ENCODE measurements around a stretch of chr2.

DNA sequence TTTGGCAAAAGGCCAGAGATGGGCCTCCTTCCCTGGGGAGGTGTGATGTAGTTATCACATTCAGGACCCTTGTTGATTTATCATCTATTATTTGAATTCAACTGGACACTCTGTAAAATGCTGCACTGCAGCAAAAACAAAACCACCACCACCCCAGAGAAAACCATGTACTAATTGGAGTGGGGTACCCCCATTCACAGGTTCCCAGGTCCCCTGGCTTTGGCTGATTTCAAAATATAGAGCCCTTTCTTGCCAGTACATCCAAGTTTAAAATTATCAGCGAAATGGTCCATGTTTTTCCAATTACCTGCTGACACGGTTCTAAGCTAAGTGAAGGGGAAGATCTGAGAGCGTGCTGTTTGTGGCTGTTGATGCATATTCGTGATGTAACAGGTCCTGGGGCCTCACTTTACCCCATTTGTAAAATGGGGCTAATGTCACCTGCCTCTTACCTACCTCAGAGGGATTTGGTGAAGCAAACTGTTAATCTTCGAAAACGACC lies 32.9 kb downstream of the SLC1A4 start:
- PRO-cap = no peak

DNA sequence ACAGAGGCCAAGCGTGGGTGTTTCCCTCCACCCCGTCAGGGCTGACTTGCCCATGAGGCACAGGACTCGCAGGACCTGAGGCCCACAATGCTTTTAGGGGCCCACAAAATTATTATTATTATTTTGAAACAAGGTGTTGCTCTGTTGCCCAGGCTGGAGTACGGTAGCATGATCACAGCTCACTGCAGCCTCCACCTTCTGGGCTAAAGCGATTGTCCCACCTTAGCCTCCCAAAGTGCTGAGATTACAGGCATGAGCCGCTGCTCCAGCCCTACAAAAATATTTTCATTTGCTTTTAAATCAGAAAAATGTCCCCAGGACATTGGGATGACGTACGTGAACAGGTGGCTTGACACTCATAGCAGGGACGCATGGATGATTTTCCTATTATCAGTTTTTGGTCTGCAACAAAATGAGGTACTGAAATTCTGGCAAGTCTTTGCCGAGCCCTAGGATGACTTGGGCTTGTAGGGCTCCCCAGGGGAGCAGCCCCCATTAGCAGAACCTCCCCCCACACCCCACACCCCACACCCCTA lies 29.2 kb upstream of the CEP68 start:
- PRO-cap = no peak

DNA sequence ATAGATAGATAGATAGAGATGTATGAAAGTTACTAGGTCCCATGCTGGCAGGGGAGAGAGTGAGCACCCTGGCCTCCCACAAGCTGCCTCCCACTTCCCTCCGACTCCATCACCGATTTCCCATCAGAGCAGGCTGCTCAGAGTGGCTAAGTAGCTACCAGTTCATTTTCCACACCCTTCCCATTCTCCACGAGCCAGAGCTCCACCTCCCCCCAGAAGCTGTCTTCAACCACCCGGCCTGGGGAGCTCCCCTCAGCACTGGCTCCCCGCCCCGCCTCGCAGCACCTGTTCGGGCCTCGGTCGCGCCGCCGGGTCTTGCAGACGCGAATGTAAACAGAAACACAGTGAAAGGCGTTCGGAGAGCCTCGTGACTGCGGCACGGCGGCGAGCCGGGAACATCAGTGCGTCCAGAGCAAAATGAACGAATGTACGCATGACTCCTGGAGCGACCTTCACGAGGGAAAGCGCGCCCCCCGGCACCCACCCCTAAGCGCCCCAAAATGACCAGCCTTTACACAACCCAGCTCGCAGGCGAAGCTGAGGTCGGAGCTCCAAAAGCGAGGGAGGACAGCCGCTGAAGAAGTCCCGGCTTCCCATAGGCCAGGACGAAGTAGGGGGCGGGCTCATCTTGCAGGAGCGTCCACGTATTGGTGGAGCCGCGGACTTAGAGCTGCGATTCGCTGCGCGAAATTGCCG lies 438 bp upstream of the CEP68 start:
- PRO-cap = bidirectional peak, plus-strand start outside the sequence, minus-strand start at position 527 of the sequence

DNA sequence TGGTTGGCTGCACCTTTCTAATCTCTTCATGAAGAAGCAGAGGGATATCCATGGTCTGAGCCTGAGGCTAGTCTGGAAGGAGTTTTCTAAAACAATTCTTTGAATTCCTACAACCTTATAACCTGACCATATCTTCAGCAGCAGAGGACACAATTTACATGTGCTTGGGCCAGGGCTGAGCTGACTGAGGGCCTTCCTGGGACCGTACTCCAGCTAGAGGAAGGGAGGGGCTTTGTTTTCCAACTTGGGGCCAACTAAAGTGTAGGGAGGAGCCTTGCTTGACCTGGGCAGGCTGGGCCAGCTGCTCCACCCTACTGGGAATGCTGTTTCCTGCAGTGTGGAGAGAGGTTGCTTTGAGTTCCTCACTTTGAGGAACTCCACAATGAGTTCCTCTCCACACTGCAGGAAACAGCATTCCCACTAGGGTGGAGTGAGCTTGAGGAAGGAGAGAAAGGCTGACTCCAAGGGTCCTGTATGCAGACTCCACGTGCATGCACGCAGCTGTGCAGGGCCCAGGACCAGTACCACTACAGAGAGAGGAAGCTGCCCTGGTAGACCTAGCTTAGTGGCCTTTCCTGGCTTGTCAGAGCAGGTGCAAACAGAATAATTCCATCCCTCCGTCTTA lies 19.6 kb downstream of the CEP68 start:
- PRO-cap = no peak

DNA sequence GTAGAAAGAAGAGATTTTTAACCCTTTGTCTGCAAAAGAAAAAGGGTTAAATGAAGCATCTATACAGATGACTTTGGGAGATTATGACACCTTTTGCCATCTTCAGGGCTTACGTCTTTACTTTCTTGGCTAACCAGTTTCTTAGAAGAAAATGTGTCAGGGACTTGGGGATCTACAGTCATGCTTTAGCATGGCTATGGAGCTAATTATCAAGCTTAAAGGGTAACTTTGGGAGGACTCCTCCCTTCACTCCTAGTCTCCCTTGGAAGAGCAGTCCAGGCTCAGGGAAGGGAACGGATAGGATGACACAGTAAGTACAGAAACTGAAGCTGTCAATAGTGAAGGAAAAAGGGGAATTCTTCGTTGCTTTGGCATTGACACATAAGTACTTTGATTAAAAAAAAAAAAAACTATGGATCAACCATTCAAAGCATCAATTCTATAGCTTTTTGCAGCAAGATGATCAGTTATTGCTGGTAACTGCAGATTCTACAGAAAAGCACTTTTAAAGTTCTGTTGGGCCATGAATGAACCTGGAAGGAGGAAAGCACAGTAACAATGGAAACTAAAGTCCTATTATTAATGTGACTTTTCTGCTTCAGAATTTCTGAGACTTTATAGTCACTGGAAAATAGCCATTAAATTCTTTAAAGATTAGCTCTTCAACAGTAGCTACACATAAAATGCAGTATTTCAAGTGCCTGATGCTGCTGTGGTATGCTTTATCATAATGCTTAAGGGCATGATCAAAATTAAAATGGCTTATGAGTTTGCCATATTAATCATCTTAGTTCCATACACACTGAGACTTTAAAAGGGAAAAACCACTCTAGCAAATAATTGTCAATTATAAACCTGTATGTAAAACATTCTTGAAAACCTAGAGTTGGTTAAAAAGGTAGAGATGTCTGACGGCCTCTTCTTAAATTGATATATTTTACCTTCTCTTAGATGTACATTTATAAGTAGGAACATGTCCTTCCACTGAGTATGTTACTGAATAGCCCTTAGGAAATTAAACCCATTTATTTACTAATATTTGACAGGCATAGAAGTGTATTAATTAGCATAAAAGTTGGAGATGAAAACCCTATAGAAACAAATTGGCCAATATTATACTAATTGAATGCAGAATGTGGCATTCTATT lies 28.3 kb downstream of the CEP68 start:
- PRO-cap = no peak

DNA sequence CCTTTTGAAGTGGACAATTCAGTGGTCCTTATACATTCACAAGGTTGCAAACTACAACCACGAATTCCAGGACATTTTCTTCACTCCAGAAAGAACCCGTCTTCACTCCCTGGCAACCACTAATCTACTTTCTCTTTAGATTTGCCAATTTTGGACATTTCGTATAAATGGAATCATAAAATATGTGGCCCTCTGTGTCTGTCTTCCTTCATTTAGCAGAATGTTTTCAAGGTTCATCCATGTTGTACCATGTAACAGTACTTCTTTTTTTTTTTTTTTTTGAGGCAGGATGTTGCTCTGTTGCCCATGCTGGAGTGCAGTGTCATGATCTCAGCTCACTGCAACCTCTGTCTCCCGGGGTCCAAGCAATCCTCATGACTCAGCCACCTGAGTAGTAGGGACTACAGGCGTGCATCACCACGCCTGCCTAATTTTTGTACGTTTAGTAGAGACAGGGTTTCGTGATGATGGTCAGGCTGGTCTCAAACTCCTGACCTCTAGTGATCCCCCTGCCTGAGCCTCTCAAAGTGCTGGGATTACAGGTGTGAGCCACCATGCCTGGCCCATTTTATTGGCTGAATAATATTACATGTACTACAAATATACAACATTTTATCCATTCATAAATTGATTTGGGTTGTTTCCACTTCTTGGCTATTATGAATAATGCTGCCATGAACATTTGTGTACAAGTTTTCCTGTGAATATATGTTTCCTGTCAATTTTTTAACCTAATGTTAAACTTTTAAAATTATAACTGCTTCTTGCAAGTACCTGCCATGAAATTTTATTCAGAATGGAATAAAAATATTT lies 31.1 kb downstream of the RAB1A start:
- PRO-cap = no peak

GRCh38 chr2:65170451-65171085 lies 40.7 kb upstream of the RAB1A start:
- PRO-cap = no peak

GRCh38 chr2:65177594-65178205 lies 47.8 kb upstream of the RAB1A start:
- PRO-cap = no peak

DNA sequence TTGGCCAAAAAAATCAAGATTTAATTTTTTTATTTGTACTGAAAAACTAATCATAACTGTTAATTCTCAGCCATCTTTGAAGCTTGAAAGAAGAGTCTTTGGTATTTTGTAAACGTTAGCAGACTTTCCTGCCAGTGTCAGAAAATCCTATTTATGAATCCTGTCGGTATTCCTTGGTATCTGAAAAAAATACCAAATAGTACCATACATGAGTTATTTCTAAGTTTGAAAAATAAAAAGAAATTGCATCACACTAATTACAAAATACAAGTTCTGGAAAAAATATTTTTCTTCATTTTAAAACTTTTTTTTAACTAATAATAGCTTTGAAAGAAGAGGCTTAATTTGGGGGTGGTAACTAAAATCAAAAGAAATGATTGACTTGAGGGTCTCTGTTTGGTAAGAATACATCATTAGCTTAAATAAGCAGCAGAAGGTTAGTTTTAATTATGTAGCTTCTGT lies 42.3 kb downstream of the ACTR2 start:
- PRO-cap = no peak

- PRO-cap = no peak
These were observed 72.7 kb downstream of the ACTR2 start for GRCh38 chr2:65300057-65300941.

DNA sequence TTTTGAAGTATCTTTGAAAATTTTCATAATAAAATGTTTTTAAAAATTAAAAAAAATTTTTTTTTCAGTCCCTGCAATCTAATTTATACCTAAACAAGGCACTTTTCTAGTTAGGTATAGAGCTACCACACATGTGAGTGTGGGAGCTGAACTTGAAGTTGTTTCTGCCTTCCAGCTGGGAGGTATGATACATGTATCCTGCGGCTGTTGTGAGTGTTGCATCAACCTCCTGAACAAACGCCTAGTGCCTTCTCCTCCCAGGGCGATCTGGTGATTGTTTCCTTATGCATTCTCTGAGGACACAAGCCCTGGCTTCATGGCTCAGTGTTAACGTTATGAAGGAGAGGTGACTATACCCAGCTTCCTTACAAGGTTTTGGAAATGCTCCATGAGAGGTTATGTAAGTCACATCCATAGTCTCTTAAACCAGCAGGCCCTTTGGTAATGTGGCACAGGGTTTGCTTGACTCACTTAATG lies 64.9 kb downstream of the SPRED2 start:
- PRO-cap = no peak

DNA sequence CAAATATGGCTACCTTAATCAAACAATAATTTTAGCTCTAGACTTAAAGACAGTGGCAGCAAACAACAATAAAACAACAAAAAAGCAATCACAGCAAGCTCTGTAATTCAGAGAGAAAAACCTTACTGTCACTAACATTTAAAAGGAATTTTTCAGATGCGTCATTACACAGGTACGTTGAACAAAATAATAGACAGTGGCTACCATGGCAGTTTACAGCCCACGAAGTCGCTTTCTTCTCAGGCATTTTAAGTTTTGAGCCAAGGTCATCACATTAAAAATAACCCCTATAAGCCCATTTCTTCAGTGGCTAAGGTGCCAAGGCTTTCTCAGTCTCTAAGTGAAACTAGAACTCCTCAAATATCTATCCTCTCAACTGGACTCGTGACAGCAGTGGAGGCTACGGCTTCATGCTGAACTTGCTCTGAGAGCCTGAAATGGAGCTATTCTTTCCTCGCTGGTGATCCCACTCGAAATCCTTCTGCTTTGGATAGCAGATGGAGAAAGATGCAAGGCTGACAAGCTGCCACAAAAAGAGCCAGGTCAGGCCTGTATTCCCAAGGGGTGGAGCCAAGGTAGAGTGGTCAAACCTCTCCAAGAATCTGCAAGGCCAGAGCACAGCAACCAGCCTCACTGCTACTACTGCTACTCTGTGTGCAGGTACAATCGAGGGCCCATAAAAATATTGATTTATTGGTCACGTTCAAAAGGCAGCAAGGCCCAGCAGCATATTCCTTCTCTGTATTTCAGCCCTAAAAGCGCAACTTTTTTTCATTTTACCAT lies 2.8 kb downstream of the SPRED2 start:
- PRO-cap = no peak

DNA sequence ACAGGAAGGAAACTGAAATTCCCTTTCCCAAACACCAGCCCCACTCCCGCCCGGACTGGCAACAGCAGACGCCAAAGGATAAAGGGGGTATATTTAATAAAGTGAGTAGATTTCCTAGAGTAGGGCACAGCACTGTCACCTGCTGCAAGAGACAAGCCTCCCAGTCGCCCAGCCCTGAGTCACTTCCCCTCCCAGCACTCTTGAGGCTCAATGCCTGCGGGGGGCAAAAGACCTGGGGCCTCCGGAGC lies 2.1 kb downstream of the SPRED2 start:
- PRO-cap = no peak

DNA sequence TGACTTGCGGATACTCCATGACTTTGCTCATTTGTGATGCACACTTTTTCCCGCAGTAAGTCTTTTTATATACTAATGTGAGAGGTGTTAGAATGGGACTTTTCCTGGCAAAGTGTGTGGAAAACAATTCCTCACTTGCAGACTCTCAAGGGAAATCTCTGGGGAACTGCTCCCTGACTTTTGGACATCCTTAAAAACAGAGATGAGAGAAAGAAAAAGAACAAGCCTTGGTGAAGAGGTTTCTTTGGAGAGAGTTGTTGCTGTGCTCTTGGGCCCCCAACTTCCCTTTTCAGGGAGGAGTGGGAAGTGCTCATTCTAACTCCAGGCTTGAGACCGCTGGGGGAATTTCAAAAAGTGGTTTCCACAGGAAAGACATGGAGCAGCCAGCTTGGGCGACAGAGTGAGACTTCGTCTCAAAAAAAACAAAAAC lies 142.6 kb upstream of the SPRED2 start:
- PRO-cap = unidirectional peak, minus-strand start at position 291 of the sequence

GRCh38 chr2:66391328-66391609 lies 43.7 kb upstream of the MEIS1 start:
- PRO-cap = no peak

DNA sequence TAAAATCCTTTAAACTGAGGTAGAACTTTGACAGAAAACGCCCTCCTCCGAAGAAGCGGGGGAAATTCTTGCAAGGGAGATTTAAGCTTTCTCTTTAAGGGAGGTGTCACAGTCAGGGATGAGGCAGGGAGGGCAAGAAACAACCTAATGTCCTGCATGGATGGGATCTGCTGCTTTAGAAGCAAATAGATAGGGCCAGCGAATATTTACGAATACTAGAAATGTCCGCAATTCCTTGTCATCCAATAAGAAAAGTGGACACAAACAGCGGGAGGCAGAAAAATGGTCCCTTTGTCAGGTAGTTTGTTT lies 12.0 kb downstream of the MEIS1 start:
- PRO-cap = no peak

DNA sequence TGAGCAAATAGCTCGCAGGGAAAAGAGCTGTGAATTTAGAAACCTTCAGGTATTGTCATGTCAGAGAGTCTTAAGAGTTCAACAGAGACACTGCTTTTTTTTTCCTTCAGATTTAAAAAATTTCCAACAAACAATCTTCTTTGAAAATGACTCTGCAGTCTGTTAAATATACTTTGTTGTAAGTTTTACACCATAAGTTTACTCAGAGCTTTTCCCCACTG lies 118.6 kb downstream of the MEIS1 start:
- PRO-cap = no peak

- PRO-cap = no peak
These were observed 162.8 kb upstream of the ETAA1 start for GRCh38 chr2:67234299-67234829.

DNA sequence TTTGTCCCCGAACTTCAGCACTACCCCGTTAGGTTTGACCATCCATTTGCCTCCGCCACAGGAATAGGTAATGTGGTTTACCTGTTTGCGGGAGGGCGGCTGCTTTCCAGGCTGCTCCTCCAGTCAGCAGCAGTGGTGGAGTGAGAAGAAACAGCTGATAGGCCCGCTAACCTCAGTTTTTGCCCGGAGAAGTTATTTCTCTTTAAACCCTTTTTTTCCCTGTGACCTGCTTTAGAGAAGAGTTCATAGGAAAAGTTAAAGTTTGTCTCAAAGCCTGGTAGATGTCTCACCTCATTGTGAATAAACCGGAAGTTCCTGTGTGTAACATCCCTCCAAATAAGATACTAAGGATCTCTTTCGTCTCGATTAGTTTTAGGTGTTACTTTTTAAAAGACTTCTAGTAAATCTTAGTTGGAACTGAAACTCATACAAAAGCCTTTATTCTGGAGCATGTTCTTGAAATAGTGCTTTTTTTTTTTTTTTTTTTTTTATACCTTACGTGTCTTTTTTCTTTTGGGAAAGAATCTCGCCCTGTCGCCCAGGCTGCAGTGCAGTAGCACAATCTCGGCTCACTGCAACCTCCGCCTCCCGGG lies 802 bp downstream of the ETAA1 start:
- PRO-cap = no peak

DNA sequence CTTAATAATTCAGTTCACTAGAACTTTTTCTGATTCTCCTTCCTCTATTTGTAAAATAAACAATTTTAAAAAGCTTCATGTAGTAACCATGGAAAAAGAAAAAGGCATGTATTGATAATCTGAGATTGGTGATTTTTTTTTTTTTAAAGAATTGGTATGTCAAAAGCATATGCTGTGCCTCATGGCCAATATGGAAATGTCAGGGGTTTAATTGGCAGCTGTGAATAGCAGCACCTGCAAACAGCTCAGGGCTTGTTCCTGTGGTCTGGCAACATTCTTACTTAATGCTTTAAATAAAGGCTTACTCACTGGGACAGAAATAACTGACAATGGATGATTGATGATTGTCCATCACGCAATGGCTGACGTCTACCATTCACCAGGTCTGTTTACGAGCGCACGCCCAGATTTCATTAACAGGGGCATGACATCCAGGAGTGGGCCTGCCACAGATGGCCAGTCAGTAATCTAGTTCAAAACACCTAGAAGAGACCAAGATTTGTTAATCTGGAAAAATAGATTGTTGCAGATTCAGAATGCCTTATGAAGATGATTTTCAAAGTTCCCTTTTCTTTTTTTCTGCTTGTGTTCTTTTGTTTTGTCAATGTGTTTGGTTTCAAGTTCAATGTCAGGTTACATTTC lies 66.7 kb downstream of the ETAA1 start:
- PRO-cap = no peak

Measured in parotid gland (tissue), 1 donor.